ENCODE results near the genes ARHGDIG, CAPN15 and RHBDL1.

DNA sequence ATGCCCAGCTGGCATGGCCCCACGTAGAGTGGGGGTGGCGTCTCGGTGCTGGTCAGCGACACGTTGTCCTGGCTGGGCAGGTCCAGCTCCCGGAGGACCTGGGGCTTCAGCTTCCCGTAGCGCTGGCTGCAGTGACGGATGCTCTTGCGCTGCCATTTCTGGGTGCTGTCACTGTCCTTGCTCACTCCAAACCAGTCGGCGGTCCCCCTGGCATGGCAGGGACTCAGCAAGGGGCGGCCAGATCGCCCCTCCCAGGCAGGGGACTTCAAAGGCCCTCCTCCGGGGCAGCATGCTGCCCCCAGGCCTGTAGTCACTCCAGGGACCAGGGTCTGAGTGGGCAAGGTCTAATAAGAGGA, 8.9 kb downstream of the RHBDF1 start:
- PRO-cap = no peak
- RAMPAGE, long total RNA = no peak

DNA sequence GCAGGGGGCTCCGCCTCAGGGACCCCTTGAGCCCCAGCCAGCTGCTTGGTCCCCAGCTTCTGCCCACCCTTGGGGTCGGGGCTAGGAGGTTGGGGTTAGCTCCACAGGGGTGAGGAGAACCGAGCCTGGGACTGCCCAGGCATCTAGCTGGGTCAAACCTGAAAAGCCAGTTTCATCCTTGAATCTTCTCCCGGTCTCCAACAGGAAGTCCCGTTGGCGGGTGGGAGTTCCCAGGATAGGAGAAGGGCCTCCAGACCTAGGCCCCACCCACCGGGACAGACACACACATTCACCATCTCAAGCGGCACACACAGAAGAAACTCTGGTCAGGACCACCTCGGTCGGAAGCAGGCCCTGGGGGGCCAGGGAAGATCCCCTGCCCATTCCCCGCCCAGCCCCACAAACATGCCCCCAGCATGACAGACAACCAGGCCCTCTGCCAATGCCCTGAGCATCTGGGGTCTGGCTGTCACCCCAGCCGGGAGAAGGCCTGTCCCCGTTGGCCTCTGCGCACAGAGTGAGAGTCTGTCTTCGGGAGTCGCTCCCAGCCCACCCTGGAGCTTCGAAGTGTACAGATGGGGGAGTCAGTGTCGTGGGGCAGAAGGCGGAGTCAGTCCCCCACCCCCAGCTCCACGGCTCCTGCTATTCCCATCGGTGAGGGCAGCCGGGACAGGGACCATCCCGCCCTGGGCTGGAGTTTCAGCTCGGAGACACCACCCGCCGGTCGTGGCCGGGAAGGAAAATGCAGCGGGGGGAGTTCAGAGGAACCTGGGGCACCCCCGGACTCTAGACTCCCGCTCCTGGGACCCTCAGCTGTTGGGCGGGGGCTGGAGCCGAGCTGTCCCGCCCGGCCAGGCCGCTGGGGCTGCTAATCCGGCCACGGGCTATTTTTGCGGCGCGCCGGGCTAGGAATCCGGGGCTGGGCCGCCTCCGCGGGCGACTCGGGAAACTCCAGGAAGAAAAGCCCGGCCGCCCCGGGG, 773 bp downstream of the RHBDF1 start:
- PRO-cap = bidirectional peak, plus-strand start at position 313 of the sequence, minus-strand start at position 189 of the sequence; unidirectional peak, plus-strand start at position 657 of the sequence
- RAMPAGE, long total RNA = no peak

- PRO-cap = bidirectional peak, plus-strand start at chr16:76965, minus-strand start at chr16:76787
- RAMPAGE, long total RNA = no peak
Measured at GRCh38 chr16:76565-77113, 1.4 kb upstream of the MPG start.

DNA sequence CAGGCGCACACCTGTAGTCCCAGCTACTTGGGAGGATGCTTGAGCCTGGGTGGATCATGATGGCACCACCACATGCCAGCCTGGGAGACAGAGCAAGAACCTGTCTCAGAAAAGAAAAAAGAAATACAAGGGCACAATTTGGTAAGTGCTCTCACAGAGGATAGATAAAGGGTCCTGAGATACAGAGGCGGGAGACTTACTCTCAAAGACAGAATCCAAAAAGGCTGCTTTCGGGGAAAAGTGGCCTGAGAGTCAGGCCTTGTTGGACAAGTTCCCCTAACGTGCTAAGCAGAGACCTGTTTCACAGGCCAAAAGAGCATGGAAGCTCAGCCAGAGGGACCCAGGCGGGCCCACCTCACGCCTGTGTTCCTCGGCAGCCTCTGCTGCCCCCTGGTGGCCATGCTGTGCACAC, 18.7 kb downstream of the MPG start:
- PRO-cap = no peak
- RAMPAGE, long total RNA = no peak

DNA sequence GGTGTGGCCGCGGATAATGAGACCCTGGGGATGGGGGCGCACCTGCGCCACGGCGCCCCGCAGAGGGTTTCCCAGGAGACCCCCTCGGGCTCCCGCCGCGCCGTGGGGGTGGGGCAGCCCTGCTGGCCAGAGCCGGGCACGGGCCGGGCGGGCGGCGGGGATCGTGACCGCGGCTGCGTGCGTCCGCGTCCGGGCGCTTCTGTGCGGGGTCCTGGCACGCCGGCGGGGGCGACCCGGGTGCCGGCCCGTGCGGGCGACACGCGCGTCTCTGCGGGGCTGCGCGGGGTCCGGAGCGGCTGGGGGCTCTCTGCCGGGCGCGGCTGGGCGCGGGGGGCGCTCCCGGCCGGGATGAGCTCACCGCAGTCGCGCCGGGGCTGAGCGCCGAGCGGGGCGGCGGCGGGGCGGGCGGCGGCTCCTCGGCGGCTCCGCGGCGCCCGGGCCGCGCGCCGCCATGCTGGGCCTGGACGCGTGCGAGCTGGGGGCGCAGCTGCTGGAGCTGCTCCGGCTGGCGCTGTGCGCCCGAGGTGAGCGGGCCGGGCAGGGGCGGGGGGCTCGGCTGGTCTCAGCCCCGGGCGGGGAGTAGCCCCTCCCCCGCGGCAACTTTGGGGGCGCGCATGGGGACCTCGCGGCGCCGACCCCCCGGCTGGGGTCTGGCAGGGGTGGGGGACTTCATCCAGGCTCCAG, at the start of gene ARHGDIG:
ARHGDIG (plus strand) TSS at position 362 of the 684 bp plus-strand sequence.
- PRO-cap = no peak
- RAMPAGE, long total RNA = no peak

DNA sequence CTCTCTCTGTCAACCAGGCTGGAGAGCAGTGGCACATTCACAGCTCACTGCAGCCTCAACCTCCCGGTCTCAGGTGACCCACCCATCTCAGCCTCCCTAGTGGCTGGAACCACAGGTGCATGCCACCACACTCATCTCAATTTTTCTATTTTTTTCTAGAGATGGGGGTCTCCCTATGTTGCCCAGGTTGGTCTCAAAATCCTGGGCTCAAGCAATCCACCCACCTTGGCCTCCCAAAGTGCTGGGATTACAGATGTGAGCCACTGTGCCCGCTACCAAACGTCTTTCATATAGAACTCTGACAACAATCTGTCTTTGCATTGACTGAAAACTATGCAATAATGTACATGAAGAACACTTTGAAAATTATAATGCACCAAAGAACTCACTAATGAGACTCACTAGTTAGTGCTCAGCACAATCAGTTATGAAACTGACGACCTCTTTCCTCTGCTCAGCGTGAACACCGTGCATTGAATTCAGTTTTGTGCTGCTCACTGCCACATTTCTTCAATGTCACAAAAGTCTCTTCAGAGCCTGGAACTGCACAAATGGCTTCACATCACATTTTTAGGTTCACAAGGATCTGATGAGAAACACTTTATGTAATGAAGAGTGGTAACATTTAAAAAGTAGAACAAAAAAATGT, 22.3 kb downstream of the AXIN1 start:
- PRO-cap = no peak
- RAMPAGE, long total RNA = no peak

DNA sequence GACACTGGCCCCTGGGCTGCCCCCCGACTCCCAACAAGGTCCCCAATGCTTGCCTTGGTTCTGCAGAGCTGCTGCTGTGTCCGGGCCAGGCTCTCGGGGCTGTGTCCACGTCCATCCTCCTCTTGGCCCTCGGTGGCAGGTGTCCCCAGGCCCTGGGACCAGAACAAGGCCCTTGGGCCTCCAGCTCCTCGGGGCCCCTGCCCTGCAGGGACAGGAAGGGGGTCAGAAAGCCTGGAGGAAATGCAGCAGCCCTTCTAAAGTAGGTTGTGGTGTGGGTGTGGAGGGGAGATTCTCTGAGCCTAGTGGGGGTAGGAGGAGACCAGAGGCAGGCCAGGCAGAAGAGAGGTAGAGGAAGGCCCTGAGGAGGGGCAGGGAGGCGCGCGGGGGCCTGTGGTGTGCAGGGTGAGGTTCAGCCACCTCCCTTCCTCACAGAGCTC, 2.5 kb upstream of the AXIN1 start:
- PRO-cap = no peak
- RAMPAGE, long total RNA = no peak

GRCh38 chr16:398015-398597, 1.1 kb downstream of the NME4 start:
- PRO-cap = no peak
- RAMPAGE, long total RNA = no peak

DNA sequence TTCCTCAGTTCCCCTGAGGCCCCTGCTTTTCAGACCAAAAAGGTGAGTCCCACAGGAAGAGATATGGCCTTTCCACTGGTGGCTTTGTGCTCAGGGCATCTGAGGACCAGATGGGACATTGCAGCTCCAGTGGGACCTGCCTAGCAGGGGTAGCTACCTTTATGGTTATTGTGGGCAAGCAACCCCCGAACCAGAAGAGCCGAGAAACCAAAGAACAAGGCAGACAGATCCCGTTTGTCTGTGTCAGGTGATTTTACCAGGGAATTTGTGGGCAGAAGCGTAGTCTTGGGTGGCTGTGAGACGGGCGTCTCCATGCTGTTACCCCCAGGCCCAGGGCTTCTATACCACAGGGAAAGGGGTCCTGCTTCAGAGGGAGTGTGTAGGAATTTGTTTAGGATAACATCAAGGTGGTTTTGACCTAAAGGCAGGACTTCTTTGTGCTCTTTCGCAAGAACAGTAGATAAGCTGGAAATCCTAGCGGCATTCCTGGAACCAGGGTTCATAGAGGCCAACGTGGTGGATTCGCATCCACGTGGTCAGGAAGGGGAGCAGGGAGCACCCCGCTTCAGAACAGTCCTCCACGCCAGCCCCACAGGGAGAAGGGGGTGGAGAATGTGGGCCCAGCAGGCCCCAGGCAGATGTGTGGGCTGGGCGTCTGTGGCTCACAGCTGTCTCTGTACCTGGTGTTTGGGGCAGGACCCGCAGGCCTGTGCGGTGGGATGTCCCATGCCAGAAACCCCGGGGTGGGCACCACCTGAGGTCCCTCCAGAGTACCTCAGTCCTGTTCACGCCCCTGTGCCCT, 3.9 kb downstream of the DECR2 start:
- PRO-cap = no peak
- RAMPAGE, long total RNA = no peak

DNA sequence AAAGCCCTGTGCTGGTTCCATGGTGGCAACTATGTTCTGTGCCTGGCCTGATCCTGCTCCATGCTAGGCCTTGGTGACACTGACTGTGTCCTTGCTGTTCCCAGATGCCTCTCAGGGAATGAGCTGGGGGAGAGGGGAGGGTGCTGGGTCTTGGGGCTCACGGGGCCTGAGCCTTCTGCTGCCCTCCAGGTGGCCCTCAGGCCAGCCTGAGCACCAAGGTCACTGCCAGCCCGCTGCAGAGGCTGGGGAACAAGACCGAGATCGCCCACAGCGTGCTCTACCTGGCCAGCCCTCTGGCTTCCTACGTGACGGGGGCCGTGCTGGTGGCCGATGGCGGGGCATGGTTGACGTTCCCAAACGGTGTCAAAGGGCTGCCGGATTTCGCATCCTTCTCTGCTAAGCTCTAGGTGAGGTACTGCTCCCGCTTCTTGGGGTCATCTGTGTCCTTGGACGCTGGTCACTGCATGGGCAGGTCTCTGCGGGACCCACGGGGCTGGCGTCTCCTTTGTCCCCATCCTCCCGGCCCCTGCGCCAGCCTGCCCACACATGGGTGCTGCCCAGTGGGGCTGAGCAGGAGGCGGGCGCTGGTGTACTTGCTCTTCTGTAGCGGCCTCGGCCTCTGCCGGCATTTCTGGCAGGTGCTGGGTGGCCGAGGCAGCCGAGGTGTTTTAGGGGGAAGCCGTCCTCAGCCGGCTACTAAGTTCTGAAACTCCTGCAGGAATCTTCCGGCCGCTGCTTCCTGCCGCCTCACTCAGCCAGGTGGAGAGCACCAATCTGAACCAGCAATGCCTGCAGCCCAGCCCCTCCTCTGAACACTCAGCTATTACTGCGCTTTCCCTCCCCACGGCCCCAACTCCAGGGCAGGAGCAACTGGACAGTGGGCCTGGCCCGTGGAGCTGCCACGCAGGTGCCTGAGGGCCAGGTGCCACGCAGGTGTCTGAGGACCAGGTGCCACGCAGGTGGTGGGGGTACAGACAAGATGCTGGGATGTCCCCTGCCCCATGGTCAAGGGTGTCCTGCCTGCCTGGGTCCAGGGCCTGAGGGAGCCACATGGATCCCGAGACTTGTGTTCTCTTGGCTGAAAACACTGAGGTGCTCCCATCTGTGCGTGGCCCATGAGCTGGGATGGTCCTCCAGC, 9.9 kb downstream of the DECR2 start:
- PRO-cap = no peak
- RAMPAGE, long total RNA = no peak

GRCh38 chr16:467082-467558, 41.7 kb downstream of the RAB11FIP3 start:
- PRO-cap = no peak
- RAMPAGE, long total RNA = no peak

DNA sequence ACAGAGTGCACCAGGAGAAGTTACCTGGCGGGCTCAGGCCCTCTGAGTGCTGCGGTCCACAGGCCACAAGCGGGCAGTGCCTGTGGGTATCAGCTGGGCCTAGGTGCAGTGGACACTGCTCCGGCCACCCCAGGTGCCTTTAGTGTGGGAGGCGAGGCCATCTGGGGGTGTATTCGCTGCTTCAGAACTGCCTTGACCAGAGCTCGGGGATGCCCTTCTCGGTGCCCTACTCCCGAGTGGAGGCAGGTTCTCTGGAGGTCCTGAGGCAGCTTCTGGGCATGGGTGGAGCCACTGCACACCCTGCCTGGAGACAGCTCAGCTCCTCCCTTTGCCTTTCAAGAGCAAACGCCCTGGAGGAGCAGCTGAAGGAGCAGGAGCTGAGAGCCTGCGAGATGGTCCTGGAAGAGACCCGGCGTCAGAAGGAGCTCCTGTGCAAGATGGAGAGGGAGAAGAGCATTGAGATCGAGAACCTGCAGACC, 17.2 kb upstream of the CAPN15 start:
- PRO-cap = no peak
- RAMPAGE, long total RNA = no peak

DNA sequence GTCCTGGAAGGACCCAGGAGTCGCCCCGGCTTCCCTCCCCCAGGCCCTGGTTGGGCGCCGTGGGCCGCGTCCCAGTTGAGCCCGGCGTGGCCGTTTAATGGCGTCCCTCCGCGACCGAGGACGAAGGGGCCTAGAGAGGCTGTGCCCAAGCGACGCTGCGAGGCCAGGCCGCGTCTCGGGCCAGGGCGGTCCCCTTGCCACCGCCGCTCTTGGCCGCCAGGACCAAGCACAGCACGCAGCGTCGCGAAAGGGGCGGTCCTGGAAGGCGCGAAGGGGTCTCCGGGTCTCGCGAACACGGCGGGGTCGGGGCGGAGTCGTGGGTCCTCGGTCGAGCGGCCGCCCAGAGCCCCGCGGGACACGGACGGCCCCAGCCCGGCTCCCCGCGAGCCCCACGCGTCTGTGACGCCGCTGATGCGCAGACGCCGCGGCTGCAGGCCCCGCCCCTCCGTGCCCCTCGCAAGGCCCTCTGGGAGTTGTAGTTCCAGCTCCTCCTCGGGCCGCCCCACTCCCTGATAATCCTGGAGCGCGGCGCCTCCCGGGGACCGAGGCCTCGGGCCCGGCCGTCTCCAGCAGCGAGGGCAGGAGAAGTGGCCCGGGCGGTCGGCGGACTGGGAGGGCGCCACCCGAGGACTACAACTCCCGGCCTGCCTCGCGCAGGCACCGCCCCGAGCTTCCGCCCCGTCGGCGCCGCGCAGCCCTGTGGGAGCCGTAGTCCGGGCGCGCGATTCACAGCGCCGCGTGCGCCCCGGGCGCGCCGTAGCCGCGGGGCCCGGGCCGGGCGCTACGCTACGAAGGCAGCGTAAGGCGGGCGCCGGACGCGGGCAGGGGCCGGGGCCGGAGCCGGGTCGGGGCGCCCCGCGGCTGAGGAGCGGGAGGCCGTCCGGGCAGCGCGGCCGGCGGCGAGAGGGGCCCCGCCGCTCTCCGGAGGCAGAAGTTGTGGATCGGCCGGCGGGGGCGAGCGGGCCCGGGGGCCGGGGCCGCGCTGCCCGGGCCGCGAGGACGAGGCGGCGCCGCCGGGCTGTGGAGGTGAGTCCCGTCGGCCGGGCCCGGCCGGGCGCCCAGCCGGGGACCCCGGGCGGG, at the start of gene CAPN15:
CAPN15 (plus strand) TSS at position 709 of the 1,080 bp plus-strand sequence.
- PRO-cap = bidirectional peak, plus-strand start at position 709 of the sequence, minus-strand start at position 393 of the sequence; unidirectional peak, plus-strand start at position 818 of the sequence
- RAMPAGE, long total RNA = no peak

DNA sequence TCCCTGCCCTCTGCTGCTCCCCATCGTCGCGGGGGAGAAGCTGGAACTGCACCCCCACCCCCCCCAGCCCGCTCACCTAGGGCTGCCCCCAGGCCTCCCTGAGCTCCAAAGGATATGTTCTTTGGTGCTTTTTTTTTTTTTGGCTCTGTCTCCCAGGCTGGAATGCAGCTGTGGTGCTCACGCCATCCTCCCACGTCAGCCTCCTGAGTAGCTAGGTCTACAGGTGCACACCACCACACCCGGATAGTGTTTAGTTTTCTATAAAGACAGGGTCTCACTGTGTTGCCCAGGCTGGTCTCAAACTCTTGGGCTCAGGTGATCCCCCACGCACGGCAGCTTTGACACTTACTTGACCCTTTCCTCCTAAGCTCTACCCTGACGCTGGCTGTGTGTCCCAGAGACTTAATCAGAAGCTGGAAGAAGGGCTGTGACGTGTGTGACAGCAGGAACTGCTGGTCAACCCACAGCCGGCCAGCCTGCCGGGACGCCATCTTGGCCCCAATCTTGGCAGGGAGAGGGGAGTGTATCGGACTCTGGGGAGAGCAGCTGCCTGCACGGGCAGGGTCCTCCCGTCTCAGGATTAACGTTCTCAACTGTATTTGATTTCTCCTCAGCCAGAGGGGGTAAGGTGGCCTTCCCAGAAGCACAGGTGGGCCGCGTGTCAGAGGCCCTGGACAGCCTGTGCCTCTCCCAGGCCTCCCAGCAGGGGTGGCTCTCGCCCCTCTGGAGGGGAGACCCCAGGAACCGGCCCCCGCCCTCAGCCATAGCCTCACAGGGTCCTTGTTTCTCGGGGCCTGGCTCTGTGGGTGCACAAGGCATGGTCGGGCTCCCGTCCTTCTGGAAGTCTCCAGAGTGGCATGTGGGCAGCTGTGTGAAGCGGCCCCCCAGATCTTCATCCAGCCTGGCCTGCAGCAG, 11.6 kb downstream of the CAPN15 start:
- PRO-cap = no peak
- RAMPAGE, long total RNA = no peak

- PRO-cap = no peak
- RAMPAGE, long total RNA = no peak
Measured at GRCh38 chr16:592477-593473, 2.9 kb downstream of the RAB40C start.

DNA sequence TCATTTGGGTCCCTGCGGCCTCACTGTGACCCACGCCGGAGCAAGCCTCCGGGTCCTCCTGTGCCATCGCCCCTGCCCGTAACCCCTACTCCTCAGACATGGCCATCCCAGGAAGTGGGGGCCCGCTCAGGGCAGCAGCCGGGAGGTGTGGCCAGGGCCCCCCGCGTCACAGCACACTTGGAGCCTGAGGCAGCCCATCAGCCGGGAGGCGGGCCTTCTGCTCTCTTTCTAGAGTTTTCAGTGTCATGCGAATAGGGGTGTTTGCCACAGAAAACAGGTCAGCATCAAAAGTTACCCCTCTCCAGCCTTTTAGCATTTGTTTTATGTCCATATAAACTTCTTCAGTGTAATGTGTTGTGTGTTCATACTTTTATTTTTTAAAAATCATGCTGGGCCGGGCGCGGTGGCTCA, 7.8 kb upstream of the WFIKKN1 start:
- PRO-cap = no peak
- RAMPAGE, long total RNA = no peak

DNA sequence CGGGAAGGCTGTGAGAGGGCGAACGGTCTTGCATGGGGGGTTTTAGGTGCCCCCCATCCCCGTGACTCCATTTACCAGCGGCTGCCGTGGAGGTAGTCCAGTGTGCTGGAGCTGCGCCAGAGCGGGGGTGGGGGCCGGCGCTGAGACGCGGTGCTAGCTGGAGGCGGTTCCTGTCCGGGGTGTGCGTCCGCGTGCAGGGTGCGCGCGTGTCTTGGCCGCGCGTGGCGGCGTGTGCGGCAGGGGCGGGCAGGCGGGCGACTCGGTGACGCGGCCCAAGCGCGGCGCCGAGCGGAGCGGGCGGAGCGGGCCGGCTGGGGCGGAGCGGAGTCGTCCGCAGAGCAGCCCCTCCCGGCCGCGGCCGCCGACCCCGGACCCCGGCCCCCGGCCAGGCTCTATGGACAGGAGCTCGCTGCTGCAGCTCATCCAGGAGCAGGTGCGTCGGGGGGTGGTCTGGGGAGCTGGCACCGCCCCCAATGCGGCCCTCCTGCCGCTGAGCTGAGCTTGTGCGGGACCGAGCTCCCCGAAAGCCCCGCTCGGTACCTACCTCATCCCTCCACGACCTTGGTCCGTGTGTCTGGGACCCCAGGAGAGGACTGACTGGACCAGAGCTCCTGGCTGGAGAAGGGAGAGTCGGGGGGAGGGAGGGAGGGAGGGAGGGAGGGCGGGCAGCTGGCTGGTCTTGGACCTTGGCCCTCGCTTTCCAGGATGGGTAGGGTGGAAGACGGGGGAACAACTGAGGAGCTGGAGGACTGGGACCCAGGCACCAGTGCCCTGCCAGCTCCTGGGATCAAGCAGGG, at the start of gene RHBDL1:
RHBDL1 (plus strand) TSS at position 275 of the 797 bp plus-strand sequence.
- PRO-cap = unidirectional peak, plus-strand start at position 287 of the sequence
- RAMPAGE, long total RNA = no peak

GRCh38 chr16:684862-685678, 936 bp upstream of the JMJD8 start:
- PRO-cap = no peak
- RAMPAGE, long total RNA = no peak

DNA sequence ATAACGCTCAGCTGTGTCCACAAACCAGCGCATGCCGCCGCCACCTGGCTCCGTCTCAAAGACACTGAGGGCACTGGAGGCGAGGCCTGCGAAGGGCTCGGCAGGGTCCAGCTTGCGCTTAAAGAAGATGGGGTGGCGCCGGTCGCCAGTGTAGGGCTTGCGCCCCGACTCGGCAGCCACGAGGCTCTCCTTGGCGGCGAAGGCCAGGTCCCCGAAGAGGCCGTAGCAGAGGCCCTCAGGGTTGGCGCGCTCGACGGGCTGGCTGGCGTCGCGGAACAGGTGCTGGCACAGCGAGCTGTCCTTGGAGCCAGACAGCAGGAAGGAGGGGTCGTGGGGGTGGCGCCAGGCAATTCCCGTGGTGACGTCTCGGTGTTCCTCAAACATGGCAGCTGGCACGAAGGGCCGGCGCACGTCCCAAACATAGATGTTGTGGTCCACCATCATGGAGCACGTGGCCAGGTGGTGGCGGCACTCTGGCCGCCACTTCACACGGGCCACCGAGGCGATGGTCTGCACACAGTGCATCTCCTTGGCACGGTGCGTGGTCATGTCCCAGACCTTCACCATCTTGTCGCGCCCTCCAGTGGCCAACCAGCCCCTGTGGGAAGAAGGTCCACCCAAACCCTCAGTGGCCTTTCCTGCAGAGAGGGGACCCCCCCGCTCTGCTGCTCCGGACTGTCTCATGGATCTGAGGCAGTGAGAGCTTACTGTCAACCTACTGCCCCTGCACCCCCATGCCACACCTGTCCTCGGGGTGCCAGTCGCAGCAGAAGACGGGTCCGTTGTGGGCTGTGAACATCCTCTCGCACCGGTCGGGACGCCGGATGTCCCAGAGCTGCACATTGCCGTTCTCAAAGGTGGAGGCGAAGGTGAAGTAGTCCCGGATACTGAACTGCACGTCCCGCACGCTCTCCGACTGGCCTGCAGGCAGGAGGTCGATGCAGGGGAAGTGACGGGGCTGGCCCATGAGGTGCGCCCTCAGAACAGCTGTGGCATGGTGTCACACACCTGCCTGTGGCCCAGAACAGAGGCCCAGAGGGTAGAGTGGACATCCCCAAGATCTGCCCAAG, 3.0 kb upstream of the JMJD8 start:
- PRO-cap = no peak
- RAMPAGE, long total RNA = no peak

GRCh38 chr16:813326-814283, 13.1 kb upstream of the GNG13 start:
- PRO-cap = unidirectional peak, minus-strand start at chr16:813825
- RAMPAGE, long total RNA = no peak